Thoracic aorta (tissue), 1 donor: ENCODE measurements around the gene MTURN.

- RAMPAGE, long total RNA, result no peak
Observed at GRCh38 chr7:29988354-29988815, 1.2 kb downstream of the SCRN1 start.

DNA sequence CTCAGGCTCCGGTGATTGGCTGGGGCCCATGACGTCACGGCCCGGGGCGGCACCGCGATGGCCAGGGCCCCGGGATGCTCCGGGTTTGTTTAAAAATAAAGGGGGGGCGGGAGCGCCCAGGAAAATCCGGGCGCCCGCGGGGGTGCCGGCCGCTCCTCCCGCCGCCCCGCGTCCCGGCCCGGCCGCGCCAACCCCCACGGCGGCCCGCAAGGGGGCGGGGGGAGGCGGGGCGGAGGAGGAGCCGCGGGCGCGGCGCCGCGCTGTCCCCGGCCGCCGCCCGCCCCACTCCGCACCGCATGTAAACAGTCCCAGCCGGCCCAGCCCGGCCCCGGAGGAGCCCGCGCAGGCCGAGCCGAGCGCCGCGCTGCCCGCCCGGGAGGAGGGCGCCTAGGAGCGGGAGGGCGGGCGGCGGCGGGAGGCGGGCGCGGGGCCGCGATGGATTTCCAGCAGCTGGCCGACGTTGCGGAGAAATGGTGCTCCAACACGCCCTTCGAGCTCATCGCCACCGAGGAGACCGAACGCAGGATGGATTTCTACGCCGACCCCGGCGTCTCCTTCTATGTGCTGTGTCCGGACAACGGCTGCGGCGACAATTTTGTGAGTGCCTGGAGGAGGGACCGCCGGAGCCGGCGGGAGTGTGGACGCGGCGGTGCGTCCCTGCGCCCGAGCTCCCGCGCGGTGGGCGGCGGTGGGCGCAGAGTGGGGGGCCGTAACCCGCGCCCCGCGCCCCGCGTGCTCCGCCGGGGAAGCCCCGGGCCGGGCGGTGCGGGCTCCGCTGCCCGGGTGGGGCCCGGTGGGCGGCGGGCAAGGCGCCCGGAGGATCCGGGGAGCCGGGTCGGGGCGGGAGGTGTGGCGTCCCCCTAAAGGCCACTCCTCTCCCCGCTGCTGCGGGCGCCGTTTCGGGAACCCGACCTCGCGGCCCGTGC, at the start of gene MTURN:
TSS of gene MTURN (plus strand) at position 285 of the 926 bp plus-strand sequence.
- RAMPAGE, long total RNA, result start-site peak on the plus strand centred at position 455 of the sequence, 160 bp wide, 34 reads

- RAMPAGE, long total RNA, result no peak
Observed at GRCh38 chr7:30136327-30136911, 1.6 kb downstream of the MTURN start.

DNA sequence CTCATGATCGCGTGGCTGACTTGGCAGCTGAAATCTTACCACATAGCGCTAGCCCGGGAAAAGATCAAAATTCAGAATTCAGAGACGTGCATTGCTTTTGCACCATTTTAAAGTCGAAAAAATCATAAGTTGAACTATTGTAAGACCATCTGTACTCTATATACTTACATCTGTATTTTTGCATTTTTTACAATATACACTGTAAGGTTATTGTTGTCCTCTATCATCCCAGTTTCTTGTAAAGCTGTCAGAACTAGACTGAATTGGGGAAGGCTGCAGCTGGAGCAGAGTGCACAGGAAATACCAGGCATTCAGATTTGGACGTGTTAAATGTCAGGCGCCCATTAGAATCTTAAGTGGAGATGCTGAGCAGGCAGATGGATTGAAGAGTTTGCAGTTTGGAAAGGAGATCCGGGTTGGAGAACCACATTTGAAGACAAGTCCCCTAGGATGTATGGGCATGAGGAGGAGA, 40.3 kb downstream of the MTURN start:
- RAMPAGE, long total RNA, result no peak

DNA sequence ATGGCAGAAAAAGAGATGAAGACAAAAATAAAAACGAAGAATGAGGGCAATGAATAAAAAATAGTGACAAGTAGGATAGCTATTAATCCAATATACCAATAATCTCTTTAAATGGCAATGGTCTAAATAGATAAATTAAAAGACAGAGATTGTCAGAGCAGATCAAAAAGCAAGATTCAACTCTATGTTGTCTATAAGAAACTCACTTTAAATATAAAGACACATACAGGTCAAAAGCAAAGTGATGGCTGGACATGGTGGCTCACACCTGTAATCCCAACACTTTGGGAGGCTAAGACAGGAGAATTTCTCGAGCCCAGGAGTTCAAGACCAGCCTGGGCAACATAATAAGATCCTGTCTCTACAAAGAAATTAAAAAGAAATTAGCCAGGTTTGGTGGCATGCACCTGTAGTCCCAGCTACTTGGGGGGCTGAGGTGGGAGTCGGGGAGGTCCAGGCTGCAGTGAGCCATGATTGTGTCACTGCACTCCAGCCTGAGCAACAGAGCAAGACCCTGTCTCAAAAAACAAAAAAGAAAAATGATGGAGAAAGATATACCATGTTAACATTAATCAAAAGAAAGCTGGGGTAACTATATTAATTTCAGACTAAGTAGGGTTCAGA, 67.2 kb upstream of the ZNRF2 start:
- RAMPAGE, long total RNA, result start-site peak on the plus strand centred at position 483 of the sequence, 840 bp wide, 18 reads

- RAMPAGE, long total RNA, result no peak
Observed at GRCh38 chr7:30368820-30369312, 84.5 kb downstream of the ZNRF2 start.

DNA sequence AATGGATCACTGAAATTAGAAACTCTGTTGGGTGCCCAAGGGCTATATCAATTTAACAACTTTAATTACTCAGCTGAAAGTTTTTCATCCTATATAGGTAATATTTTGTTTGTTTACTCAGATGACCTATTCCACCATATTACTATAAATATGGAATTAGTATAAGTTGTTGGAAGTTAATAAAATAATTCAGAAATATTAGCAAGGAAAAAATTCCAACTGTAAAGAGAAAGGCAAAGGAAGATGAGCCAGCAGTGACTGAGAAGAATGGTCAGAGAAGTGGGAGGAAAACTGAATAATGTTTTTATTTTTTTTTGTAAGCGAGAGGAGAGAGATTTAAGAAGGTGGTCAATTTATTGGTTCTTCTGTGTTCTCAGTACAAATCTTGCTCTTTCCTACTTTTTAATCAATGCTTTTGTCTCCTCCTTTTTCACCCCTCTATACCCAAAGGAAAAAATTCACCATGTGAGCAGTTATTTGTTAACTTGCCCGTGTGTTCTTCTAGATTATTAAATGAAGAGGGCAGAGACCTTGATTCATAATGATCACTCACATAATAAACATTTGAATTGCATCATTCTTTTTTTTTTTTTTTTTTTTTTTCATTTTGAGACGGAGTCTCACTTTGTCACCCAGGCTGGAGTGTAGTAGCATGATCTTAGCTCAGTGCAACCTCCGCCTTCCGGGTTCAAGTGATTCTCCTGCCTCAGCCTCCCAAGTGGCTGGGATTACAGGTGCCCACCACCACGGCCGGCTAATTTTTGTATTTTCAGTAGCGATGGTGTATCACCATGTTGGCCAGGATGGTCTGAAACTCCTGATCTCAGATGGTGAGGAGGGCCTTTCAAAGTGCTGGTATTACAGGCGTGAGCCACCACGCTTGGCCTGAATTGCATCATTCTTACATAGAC, 3.4 kb downstream of the GARS1 start:
- RAMPAGE, long total RNA, result no peak

DNA sequence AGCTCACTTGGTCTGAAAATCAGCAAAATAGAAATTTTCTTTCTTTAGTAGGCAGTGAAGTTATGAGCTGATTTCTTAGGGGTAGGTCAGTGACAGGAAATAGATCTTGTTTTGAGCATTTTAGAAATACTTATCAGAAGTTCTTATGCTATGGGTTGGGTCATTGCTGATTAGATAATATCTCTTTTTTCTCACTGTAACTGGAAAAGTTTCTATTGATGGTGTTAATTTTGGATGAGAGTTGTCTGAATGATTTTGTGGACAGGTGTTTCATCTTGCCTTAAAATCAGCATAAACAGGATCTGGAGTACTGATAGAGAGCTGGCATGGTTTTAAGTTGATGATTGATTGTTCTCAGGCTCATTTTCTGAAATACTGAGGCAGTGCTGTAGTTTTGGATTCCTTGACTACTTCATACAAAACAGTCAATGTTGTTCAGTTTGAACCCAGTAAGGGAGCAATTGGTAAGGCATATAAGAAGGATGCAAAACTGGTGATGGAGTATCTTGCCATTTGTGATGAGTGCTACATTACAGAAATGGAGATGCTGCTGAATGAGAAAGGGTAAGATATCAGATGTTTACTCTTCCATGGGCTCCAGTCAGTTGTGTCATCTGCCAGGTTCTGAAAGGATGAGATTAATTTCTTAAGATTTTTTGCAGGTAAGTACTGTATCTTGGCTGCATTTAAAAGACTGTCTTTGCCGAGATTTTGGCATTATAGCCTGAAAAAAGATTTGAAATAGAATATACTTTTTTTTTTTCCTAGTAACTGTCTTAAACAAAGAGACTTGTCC, 27.4 kb downstream of the GARS1 start:
- RAMPAGE, long total RNA, result no peak

DNA sequence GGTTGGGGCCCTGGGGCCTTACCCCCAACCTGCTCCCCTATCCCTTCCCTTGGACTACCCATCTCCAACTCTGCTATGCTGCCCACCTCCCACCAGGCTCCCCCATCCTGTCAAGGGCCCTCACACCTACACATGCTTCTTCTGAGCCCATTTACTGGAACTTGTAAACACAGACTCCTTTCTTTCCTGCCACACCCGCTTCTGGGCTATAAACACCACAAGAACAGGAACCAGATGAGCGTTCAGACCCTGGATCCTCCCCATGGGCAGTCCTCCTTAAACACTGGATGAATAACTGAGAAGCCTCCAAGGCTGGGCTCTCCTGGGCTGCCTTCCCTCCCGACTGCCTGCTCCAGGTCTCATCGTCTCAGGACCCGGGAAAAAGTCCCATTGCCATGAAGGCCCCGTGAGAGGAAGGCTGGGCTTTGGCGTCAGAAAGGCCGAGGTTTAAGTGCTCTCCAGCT, 15.5 kb upstream of the CRHR2 start:
- RAMPAGE, long total RNA, result no peak

DNA sequence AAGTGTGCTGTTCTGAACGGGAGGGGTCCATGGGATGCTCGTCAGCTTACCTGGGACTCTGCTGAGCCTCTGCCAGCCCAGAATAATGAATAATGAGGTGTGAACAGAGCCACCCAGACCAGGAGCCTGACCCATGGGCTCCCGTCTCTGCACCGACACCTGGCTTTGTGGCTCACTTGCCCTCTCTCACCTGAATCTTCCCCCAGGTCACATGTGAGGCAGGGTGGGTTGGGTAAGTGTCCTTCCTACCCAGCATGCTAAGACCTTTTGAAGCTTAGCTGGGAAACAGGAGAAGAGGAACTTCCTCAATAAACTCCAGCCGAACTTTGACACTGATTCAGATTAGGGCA, 46.7 kb upstream of the AQP1 start:
- RAMPAGE, long total RNA, result no peak

DNA sequence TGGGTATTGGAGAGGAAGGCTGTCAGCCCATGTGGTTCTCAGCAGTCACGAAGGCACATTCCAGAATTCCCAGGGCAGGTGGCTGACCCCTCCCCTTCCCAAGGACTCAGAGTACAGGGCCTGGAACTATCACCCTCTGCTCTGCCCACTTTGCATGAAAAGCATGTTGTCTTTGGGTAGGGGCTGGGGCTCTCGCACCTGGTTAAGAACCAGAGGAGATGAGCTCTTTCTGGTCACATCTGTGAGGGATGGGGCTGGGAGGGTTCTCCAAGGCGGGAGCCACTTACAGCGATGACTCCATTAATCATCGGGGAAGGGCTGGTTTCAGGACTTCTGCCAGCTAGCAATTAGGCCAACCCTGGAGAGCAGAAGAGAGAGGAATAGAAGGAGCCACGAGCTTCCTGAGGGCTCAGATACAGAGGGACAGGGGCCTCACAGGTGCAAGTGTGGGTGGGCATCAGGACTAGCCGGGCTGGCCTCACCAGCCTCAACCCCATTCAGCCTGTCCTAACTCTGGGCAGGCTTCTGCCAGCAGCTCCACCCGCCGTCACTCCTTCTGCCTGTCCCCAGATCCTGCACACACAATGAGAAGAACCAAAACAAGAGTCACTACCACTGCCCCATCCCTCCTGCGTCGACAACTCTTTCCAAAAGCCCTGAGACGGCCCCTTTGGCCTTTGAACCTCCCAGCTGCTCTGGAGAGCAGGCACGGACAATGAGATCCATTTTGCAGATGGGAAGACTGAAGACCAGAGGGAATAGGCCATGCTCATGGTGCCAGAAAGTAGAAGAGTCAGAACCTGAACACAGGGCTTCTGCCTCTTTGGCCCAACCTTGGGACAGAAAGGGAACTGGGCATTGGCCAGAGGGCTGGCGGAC, 8.5 kb downstream of the AQP1 start:
- RAMPAGE, long total RNA, result no peak

DNA sequence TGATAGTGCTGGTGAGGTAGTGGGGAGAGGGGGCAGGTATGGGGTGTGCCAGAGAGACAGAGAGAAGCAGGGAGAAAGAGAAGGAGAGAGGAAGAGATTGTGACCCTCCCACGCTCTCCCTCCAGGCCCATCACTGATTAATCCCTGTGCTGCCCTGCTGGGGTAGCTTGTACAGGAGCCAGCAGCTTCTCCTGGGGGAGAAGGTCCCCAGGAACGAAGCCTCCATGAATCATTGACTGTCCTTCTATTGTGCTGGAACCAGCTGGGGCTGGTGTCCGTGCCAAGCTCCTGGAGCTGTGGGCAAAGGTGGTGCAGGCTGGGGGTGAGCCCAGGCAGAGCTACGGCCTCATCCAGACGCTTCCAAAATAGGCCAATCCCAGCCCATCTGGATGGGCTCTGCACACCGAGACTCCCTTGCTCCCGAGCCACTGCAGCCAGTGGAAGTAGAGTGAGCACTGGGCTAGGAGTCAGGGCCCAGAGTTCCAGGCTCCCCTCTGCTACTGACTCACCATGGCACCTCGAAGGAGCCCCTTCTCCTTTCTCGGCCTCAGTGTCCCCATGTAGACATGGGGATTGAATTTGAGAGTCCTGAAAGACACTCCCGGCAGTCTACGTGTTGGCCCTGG, 21.0 kb downstream of the AQP1 start:
- RAMPAGE, long total RNA, result no peak

GRCh38 chr7:30983281-30984129, 19.8 kb downstream of the GHRHR start:
- RAMPAGE, long total RNA, result no peak

DNA sequence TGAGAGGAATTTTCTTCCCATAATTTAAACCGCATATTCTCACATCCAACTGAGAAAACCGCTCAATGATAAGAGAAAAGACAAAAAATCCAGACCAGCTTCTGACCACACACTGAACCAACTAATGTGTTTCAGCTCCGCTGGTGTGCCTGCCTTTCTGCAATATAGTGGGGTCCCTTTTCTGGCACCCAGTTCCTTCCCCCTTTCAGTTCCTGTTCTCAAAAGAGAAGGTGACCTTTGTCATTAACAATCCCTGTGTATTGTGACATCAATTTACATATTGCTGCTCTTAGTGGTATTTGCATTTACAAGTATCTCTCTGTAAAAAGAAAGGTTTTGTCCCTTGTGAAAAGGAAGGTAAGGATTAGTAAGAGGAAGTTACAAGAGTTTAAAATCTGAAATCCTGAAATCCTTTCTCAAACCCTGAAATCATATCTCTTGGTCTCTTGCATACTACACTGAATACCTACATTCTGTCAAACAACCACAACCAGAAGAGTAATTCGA, 1.4 kb downstream of the PPP1R17 start:
- RAMPAGE, long total RNA, result no peak

DNA sequence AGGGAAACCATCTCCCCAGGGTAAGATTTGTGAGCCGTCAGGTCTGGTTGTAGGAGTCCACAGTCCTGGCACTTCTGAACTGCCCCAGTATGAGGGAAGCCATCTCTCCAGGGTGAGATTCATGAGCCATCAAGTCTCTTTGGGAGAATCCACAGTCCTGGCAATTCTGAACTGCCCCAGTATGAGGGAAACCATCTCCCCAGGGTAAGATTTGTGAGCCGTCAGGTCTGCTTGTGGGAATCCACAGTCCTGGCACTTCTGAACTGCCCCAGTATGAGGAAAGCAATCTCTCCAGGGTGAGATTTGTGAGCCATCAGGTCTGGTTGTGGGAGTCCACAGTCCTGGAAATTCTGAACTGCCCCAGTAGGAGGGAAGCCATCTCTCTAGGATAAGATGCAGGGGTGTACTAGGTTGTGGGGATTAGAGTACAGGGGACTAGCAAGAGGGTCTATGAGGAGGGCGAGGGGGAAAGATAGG, 15.8 kb downstream of the AVL9 start:
- RAMPAGE, long total RNA, result no peak

GRCh38 chr7:32524075-32524666, 28.9 kb downstream of the AVL9 start:
- RAMPAGE, long total RNA, result no peak

DNA sequence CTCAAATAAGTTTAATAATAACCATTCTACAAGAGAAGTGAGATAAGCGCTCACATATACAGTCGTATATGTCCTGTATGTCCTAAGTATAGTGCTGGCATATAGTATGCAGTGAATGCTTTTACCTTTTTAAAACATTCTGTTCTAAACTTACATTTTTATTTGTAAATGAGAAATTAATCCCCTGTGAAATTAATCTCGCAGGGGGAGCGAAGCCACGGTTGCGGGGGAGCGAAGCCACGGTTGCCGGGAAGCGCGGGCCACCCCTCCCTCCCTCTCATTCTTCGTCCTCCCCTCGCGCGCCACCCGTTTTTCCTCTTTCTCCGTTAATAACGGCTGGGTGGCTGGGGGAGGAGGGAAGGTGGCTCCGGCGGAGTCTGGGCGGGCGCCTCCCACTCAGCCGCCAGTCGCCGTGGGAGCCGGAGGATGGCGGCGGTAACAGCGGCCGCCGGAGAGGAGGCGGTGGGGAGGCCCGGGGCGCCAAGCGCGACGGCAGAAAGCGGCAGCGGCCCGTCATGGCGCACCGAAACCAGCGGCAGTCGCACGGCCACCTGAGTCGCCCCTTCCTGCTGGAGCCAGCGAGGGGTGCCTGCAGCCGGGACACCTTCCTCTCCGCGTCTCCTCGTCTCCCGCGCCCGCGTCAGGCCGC, 163.7 kb downstream of the KBTBD2 start:
- RAMPAGE, long total RNA, result no peak

- RAMPAGE, long total RNA, result no peak
Observed at GRCh38 chr7:32865891-32866723, 25.5 kb downstream of the KBTBD2 start.

GRCh38 chr7:33114523-33114997, 5.4 kb upstream of the RP9 start:
- RAMPAGE, long total RNA, result no peak

DNA sequence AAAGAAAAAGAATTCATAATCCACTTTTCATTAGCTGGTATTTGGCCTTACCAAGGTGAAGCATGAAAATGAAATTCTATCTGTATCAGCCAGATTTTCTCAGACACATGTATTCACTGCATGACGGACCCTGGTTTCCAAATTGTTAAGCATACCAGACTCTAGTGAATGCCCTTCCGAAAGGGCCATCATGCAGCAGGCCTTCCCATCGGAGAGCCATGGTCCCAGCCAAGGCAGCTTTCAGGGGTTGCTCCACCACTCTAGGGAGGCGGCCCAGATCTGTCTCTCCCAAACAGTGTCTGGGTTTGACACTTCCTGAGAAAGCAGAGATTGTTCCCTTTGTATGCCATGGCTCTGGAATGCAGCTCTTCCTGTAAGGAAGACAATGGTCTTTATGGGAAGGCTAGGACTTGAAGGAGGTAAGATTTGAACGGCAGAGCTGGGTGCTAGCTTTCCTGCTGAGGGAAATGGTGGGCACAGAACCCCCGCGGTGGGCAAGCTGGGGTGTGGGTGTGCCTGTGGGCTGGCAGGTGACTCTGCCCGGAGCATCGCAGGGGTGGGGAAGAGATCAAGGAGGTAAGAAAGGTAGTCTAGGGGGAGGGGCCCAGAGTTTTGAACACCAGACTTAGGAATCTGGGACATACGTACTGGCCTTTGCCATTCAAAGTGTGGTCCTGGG, 178.7 kb upstream of the BMPER start:
- RAMPAGE, long total RNA, result no peak